Omental fat pad (tissue), 4 donors: ENCODE results near the gene NTRK3.

DNA sequence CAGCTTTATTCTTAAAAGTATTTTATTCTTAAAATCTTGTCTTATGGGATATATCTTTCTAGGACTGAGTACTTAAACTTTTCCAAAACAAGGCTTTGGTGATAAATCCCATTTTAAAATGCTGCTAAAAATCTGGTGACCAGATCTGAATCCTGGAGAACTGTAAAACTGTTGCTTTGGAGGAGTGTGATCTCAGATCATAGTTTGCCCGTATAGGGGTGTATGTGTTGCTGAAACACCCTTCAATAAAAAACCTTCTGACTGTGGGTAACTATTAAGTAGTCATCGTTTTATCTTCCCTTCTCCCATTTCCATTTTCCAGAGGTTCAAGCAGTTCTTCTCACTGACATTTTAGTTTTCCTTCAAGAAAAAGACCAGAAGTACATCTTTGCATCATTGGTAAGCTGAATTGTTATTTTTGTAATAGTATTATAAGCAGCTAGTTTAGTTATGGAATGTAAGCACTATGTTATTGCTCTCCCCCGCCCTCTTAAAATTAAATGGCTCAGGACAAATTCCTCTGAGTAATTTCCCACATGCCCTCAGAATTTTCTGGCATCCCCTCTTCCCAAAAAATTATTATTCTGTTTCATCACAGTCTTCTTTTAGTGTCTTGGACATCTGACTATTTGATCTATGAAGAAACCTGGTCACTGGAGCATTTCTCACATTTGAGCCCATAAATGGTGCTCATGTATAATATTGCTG lies 68.5 kb downstream of the KLHL25 start:
- PRO-cap, result no peak
- RAMPAGE, long total RNA, 4 experiments, result no peak in any of the 4 experiments

GRCh38 chr15:85726853-85727666 lies 67.7 kb downstream of the KLHL25 start:
- PRO-cap, result no peak
- RAMPAGE, long total RNA, 4 experiments, result no peak in any of the 4 experiments

- PRO-cap, result no peak
- RAMPAGE, long total RNA, 4 experiments, result no peak in any of the 4 experiments
These were observed 268 bp upstream of the KLHL25 start for GRCh38 chr15:85794977-85795408.

DNA sequence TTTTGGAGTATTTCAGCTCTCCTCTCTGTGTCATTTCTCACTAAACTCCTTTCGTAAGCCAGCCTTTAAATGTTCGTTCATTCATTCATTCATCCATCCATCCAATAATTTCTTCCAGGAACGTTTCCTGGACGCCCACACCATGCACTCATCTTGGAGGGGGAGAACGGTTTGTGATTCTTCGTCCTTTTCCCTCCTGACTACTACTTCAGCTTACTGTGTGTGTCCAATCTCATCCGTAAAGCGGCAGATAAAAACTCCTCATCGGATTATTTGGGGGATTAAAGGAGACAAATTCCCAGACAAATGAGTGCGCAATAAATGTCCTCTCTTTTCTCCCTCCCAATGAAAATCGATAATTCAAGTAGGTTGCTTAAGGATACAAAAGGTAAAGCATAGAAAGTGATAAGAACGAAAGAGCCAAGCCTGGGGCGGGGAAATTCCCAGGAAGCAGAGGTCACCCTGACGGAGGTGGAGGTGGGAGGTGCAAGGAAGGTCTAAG lies 735 bp upstream of the KLHL25 start:
- PRO-cap, result no peak
- RAMPAGE, long total RNA, 4 experiments, result no peak in any of the 4 experiments

GRCh38 chr15:85840433-85840930 lies 45.8 kb upstream of the KLHL25 start:
- PRO-cap, result no peak
- RAMPAGE, long total RNA, 4 experiments, result no peak in any of the 4 experiments

GRCh38 chr15:88255908-88257060 lies at the start of gene NTRK3:
Gene NTRK3, minus strand, starts transcription at chr15:88256739.
- PRO-cap, result no peak
- RAMPAGE, long total RNA, 4 experiments, result no peak in any of the 4 experiments

GRCh38 chr15:88257904-88259010 lies 1.7 kb upstream of the NTRK3 start:
- PRO-cap, result no peak
- RAMPAGE, long total RNA, 4 experiments, result no peak in any of the 4 experiments

DNA sequence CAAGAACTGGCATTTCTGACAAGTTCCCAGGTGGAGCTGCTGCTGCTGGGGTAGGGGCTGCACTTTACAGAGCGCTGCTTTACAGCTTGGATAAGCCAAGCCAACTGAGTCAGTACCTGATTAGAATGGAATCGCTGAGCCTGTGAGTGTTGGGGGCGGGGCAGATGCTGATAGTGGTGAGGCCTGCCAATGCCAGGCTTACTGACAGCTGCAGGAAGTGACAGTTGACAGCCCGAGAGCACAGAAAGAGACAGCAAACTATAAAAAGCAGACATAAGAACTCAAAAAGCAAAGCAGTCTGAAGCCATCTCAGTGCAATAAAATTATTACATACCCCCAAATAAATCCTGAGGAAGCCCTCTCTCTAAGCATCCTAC lies 64.8 kb downstream of the MRPL46 start:
- PRO-cap, result no peak
- RAMPAGE, long total RNA, 4 experiments, result no peak in any of the 4 experiments

GRCh38 chr15:88542111-88542879 lies 4.2 kb downstream of the DET1 start:
- PRO-cap, result no peak
- RAMPAGE, long total RNA, 4 experiments, result no peak in any of the 4 experiments

DNA sequence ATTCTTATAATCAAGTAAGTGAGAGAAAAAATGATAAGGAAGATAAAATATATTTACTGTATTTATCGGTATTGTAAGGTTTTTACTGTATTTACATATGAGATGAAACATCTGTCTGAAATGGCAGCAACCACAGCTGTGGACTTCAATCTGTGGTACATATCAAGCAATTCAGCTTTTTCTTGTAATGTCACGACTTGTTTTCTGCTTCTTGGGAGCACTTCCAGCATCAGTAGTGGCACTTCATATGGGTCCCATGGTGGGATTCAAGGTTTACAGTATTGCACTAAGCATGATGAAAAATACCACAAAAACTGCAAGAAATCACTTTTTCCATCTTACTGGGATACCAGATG lies 3.7 kb upstream of the ISG20 start:
- PRO-cap, result no peak
- RAMPAGE, long total RNA, 4 experiments, result no peak in any of the 4 experiments

GRCh38 chr15:88643662-88644263 lies 4.9 kb downstream of the ISG20 start:
- PRO-cap, result no peak
- RAMPAGE, long total RNA, 4 experiments, result start-site peak on the plus strand in 1 of 4 experiments, at chr15:88643832-88644376 at its widest, 9 reads per replicate

- PRO-cap, result no peak
- RAMPAGE, long total RNA, 4 experiments, result no peak in any of the 4 experiments
These were observed 9.4 kb downstream of the ISG20 start for GRCh38 chr15:88648112-88648811.

- PRO-cap, result no peak
- RAMPAGE, long total RNA, 4 experiments, result no peak in any of the 4 experiments
These were observed 13.7 kb downstream of the ABHD2 start for GRCh38 chr15:89101770-89102524.

DNA sequence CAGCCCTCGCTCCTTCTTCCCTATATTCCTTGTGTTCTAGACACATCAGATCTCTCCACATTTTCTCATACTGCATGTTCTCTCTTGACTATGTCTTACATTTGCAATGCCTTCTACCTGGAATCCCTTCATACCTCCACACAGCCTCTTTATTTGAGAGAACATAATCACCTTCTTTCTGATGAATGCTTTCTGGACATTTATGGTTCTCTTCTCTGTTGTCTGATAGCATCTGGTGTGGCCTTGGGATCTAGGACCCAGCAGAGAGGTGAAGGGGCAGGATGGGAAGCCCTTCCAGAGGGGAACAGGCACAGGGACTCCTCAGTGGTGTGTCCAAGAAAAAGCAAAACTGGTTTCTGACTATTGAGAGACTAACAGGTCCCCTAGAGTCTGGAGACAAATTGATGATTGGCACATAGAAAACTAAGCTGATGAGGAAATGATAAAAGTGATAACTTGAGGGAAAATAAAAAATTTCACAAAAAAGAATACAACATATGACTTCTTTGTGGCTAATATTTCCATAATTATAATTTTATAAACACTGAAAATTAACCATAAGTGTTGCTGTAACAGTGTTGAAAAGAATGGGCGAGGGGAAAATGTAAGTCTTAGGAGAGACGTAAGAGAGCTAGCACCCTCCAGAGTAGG lies 43.1 kb downstream of the ABHD2 start:
- PRO-cap, result no peak
- RAMPAGE, long total RNA, 4 experiments, result no peak in any of the 4 experiments

DNA sequence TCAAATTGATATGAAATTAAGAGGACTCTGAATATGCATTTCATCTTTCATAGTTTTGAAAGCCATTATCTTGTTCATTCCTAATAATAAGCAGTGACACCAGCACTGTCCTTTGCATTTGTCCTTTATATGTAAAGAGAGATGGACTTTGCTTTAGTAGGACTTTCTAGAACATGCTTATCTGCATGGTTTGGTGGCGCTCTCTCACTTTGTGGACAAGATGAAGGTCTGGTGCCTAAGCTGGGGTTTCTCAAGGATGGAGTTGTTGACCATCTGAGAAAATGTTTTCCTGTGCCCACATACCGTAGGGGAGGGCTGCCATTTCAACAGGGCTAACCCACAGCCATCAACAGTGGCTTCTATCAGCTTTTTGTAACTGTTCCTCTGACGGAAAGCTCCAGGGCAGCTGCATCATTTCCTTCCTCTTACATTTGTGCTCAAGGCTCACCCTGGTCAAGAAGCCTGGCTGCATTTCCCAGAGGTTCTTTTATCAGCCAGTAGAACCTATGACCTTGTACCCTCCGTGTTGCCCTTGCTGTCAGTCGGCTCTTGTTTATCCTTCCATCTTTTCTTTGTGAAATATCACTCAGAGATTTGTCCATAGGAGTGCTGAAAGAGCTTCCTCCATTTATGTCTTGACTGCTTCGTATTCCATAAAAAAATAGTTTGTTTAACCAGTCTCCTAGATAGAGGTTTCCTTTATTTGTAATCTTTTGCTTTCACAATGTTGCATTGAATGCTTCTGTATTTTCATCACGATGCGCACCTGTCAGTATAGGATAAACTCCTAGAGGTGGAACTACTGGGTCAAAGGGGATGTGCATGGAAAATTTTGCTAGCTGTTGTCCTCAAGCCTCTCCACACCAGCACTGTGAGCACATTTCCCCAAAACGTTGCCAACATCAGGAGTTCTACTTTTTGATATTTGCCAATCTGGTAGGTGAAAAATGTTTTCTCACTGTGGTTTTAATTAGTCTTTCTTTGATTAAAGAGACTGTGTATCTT lies 44.7 kb downstream of the ABHD2 start:
- PRO-cap, result no peak
- RAMPAGE, long total RNA, 4 experiments, result no peak in any of the 4 experiments

- PRO-cap, result no peak
- RAMPAGE, long total RNA, 4 experiments, result no peak in any of the 4 experiments
These were observed 62.7 kb downstream of the ABHD2 start for GRCh38 chr15:89150844-89151425.

DNA sequence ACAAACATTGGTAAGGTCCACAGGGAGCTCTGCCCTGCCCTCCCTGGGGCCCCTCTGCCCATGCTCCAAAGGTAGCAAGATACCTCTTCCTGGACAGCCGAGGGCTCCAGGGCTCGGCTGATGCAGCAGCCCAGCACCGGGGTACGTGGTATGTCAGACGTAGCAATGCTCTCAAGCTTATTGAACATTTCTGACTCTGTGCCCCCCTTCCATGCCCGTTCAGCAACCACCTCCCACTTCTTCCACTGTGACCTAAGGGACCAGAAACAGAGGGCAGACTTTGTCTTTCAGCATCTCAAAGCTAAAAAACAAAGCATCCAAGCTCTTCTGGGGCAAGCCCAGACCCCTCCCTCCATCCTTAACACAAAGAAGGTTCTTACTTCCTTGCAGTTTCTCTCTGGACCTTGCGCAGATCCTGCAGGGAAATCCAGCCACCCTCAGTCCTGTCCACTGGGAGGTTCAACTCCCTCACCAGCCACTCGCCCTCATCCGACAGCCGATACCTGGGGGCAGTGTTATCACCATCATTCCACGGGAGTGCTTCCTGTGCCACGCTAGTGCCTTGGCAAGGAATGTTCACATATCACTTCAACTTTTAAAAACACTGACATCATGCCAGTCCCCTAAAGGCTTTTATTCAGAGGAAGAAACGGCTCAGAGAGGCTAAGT lies 15.6 kb downstream of the POLG start:
- PRO-cap, result no peak
- RAMPAGE, long total RNA, 4 experiments, result no peak in any of the 4 experiments

- PRO-cap, result no peak
- RAMPAGE, long total RNA, 4 experiments, result no peak in any of the 4 experiments
These were observed 64.6 kb upstream of the POLG start for GRCh38 chr15:89399023-89399862.

GRCh38 chr15:89632822-89634093 lies 22.0 kb downstream of the KIF7 start:
- PRO-cap, result no peak
- RAMPAGE, long total RNA, 4 experiments, result no peak in any of the 4 experiments

GRCh38 chr15:89809583-89810164 lies 5.0 kb downstream of the ANPEP start:
- PRO-cap, result no peak
- RAMPAGE, long total RNA, 4 experiments, result no peak in any of the 4 experiments